GM19239 (cell line): ENCODE measurements around a stretch of chr13.

- RRBS: no CpG with 5 or more reads among the region's 1 CpG
Measured at GRCh38 chr13:27561377-27562124, 58.8 kb downstream of the LNX2 start.

DNA sequence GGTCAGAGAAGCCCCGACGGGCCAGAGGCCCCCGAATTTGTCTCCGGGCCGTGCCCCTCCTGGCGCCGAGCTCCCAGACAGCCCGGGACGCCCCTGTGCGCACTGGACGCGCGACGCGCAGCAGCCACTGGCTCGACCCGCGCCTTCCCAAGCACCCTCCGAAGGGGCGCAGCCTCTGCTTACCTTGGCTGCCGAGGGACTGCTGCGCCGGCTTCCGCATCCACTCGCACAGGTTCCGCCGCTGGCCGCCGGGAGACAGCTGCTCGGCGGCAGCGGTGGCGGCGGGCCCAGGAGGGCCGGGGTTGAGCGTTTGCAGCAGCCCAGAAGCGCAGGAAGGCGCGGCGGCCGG lies 858 bp downstream of the CDX2 start:
- RRBS: 6% methylated on average over 24 of the region's 41 CpGs

DNA sequence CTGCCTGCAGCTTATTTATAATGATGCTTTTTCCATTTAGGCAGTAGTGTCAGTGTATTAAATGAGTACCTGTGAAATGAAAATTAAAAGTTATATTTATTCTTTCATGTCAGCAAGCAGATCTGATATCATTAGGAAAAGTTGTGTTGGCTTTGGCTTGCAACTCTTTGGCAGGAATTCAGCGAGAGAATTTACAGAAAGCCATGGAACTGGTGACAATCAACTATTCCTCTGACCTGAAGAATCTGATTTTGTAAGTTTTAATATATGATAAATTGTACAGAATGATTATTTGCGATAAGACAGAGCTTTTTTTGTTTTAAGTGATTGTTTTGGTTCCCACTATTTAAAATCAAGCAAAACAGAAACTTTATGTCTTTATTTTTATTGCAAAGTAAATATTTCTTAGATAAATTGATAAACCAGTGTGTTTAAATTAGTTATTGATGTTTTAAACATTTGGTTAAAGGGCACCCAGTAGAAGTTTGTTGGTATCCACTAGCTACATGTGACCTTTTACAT lies 138.8 kb downstream of the PAN3 start:
- RRBS: no CpG with 5 or more reads among the region's 2 CpGs

DNA sequence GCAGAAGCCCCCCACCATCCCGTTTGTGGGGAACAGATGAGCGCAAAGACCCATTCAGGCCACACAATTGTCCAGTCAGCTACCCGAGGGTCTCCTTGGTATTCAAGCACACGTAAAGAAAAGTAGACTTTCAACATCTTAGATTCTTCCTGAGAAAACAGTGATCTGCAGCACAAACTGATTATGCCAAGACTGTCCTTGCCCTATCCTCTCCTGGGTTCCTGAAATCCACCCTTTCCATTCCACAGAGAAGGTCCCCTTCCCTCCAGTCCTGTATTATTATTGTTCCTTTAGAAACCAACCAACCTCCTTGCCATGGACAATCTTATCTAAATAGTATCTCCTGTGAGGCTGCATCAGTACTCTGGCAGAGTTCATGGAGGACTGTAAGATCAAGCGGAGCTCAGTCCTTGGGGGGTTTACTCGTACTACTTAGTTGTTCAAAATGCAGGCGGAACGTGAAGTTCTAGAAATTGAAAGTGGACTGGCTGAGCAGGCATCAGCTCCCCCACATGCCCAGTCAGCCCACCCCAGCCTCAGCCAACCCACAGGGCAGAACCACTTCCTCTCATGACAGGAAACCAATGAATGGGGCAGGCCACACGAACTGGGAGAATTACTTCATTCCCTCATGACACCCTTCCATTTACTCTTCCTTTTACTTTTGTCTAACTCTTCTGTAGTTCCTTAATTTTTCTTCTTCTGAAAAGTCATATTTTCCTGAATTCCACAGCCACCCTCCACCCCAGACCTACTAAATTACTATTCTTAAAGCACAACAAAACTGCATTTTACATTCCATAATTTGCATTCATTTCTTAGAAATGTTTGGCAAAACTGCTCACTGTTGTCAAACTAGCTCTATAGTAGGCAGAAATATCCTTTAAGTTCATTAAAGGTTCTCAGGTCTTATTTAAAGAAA lies 72.0 kb downstream of the FLT1 start:
- RRBS: no CpG with 5 or more reads among the region's 9 CpGs

GRCh38 chr13:28640548-28641624 lies 18.0 kb upstream of the POMP start:
- RRBS: no CpG with 5 or more reads among the region's 16 CpGs

DNA sequence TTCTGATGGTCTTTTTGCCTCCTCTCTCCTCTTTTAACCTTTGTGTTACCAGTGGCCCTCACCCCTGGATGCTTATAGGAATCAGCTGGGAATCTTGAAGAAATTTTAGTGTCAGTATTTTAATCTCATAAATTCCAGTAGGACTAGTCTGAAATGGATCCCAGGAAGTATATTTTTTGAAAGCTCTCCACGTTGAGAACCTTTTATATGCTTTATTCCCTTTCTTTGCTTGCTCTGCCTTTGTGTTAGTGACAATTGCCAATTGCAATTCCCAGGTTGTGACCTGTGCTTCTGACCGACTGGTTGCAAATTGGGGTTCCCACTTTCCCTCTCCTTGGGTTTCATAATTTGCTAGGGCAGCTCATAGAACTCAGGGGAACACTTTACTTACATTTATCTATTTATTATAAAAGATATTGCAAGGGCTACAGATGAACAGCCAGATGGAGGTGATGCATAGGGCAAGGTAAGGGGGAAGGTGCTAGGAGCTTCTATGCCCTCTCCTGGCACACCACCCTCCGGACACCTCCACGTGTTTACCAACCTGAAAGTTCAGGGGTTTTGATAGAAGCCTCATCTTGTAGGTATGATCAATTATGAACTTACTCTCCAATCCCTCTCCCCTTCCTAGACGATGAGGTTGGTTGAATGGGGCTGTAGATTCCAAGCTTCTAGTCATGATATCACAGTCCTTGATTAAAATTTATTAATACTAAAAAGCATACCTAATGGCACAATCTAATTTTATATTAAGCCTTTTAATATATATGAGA lies 21.1 kb downstream of the POMP start:
- RRBS: no CpG with 5 or more reads among the region's 5 CpGs

DNA sequence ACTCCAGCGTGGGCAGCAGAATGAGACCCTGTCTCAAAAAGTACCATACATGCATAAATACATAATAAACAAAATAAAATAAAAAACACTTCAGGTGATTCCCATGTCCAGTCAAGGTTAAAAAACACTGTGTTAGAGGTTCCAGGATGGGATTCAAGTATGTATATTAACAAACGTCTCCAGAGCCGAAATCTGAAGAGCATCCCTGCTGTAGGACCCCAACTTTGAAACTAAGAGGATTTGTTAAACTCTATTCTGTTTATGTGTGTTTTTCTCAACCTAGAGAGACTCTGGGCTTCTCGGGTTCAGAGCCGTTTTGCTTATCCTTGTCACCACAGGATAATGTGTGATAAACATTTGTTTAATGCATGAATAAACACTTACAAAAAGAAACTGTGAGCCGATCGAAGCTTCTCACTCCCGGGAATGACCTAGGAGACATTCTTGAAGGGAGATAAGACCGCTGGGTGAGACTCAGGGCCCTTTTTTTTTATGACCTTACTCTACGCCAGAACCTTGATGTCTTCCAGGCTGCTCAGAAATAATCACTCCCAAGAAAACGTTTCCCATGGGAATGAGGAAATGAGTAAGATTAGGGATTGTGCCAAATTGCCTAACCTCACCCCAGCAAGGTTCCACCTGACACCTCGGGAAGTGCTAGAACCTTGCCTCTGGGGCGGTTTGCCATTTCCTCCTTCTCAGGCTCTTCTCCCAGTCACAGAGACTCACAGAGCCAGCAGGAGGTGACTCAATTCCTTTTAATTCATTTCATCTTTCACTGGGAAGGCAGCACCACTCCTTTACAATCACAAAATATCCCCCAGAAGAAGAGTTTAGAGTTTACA lies 2.4 kb downstream of the SLC46A3 start:
- RRBS: no CpG with 5 or more reads among the region's 13 CpGs

DNA sequence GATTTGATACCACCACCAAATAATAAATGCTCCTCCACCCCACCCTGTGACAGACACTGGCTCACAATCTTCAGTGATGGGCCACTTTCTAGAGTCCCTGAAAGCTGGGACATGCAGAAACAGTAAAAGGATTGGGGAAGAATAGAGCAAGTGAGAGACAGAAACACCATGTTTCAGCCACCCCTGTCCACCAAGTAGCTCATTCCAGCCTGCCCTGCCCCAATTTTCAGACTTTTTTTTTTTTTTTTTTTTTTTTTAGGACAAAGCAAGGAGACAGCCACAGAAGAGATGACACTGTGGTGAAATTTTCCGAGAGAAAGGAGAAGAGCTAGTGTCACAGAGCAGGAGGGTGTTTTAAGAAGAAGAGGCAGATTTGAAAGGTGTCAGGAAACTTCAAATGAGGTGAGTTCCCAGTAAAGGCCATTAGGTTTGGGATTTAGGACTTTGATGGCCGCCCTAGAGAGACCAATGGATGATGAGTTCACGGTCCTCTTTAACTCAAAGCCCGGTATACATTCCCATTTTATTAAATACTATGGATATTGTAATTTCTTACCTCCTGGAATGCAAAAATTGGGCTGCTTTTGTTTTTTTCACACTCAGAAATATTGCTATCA lies 1.4 kb downstream of the SLC46A3 start:
- RRBS: no CpG with 5 or more reads among the region's 4 CpGs

DNA sequence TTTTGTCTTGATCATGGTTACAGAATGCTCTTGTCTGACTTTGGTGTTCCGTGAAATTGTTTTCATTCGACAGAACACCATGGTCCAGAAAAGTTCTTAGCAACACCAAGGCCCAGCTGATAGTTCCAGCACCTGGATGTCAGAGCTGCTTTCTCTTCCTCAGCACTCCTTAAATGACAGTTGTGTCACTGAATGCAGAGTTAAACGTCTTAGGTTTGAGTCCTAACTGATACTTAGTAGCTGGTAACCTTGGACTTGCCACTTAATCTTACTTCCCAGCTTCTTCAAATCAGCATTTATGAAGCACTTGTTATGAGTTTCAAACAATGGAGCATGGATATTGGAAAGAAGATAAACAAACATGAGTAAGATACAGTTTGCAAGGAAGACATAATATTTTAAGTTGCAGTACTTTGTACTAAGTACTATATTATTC lies 1.2 kb upstream of the SLC46A3 start:
- RRBS: no CpG with 5 or more reads among the region's 3 CpGs

DNA sequence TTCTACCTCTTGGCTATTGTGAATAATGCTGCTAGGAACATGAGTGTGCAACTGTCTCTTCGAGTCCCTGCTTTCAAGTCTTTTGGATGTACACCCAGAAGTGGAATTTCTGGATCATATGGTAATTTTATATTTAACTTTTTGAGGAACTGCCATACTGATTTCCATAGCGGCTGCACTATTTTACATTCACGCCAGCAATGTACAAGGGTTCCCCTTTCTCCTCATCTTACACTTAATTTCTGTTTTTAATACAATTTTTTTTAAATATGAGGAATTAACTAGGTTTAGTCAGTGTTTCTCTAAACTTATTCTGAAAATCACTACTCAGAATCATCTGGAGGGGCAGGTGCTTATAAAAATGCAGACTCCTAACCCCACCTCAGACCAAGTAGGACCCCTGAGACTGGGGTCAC lies 24.3 kb upstream of the SLC46A3 start:
- RRBS: no CpG with 5 or more reads among the region's 3 CpGs

- RRBS: 7% methylated on average over 11 of the region's 23 CpGs
Measured at GRCh38 chr13:28820590-28821003, 458 bp downstream of the MTUS2 start.

GRCh38 chr13:29125023-29125588 lies 305.0 kb downstream of the MTUS2 start:
- RRBS: no CpG with 5 or more reads among the region's 4 CpGs

DNA sequence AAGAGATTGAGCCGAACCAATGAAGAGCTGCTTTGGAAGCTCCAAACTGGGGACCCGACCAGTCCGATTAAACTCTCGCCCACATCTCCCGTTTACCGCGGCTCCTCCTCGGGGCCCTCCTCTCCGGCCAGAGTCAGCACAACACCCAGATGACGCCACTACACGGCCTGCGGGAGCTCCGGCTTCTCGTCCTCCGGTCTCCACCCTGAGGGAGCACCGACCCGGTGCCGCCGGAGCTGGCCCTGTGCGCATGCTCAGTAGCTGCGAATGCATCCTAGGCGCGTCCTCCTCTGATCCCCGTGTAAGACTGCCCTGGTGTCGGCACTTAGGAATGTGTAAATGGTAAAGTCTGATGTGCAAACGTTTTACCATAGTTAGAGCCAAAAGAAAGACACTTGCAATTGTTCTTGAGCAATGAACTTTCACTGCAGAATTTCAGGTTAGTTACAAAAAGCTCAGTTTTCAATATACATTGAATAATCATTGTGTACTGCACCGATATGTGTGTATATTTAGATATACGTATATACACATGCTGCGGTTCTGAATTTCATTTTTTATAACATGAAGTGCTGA lies 92.3 kb downstream of the SLC7A1 start:
- RRBS: 53% methylated on average over 5 of the region's 29 CpGs

DNA sequence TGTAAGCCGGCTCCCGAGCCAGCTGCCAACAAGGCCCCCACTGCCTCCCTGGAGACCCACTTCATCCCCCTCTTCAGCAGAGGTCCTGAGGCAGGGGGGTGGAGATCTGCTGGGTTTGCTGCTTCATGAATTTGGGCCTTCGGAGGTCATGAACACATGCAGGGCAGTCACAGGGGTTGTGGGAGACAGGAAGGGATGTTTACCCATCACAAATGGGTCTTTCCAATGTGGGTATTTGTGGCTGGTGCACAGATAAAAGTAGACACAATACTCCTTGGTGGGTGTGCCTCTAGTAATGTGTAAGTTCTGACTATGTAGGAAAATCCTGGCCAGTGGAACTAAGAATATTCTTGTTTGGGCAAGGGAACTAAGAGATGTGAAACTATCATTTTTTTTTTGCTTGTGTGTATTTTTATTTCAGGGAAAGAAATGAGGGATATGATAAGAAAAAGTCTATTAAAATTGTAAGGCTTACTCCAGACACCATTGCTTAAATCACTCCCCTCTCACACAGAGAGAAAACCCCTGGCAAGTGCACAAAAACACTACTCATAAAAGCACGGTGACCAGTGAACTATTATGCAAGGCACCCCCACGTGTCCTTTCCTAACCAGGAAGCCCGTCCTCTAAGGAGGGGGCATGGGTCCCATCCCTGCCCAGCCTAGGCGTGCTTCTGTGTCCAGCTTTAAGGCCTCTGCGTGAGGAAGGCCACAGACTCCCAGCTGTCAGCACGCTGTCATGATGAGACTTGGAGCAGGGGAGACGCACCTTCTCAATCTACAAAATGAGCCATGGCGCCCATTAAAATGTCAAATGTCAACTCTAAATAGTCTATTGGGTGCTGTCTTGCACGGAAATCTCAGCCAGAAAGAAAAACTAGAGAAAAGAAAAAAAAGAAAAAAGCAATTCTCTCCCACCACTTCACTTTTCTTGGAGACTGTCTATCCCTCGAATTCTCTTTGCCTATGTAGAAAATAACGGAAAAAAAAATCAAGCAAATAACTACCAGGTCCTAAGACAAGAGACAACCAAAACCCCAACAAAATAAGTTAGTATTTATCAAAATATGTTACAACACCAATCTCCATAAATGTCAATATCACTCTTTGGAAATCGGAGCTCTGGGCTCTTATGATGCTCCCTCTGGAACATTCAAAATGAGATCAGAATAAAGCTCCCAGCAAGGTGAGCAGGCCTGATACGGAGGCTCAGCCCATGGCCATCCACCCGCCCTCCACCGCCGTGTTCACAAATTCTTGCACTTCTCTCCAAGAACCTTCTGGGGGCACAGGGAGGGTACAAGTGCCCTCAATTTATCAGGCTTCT lies 83.4 kb downstream of the SLC7A1 start:
- RRBS: no CpG with 5 or more reads among the region's 19 CpGs

- RRBS: no CpG with 5 or more reads among the region's 14 CpGs
Measured at GRCh38 chr13:29743010-29743577, 107.3 kb downstream of the UBL3 start.

DNA sequence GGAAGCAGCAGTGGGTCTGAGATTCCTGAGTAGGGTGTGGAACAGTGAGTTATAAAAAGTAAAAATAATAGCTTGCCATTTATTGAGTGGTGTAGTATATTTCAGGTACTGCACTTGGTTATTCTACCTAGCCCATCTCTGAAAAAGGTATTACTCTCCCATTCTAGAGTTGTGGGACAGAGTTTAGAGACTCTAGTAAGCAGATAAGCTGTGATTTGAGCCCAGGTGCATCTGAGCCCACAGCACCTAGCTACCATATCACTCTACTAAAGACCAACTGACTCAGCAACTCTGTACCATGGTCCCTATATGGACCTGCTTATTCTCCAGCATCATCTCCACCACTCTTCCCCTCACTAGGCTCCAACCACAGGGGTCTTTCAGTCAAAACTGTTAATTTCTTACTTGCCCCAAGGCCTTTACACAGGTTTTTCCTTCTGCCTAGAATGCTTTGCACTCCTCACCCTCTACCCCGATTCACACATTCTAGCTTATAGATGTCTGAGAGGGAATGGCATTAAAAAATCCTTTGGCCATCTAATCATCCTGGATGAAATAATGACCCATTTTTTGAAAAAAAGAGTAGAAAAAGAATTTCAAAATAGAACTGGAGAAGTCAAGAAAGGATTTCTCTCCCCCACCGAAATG lies 64.4 kb downstream of the UBL3 start:
- RRBS: no CpG with 5 or more reads among the region's 2 CpGs

- RRBS: no CpG with 5 or more reads among the region's 5 CpGs
Measured at GRCh38 chr13:29848536-29848905, 1.9 kb downstream of the UBL3 start.

GRCh38 chr13:29877510-29878032 lies 27.2 kb upstream of the UBL3 start:
- RRBS: no CpG with 5 or more reads among the region's 6 CpGs